Measurements from ENCODE around the genes ZDHHC8, ZNF74 and MED15.

DNA sequence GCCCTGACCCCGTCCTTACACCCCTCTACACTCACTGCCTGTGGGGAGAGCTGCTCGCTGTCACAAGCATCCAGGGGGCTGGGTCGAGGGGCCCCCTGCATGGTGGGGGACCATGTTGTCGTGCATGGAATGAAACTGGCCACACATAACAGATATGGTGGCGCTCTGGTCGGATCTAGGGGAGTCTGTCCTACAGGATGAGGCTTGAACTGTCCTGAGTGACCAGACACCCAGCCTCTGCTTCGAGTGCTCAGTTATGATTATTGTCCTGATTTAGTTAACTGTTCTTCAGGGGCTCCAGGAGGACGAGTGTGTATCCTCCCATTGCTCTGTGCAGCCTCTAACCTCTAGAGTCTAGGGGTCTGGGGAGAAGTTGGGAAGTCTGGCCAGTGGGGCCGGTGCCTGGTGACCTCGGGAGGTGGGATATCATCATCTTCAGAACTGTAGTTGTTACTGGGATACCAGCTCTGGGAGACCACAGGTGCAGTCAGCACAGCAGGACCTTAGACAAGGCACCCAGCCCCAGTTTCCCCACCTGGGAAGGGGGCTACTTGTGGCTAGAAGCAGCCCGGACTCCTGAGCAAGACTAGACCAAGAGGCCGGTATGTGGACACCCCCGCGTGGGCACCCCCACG, 481 bp upstream of the COMT start:
- PRO-cap, result unidirectional peak, plus-strand start at position 350 of the sequence; unidirectional peak, plus-strand start at position 453 of the sequence

- PRO-cap, result no peak
Observed at GRCh38 chr22:19960655-19961987, 19.5 kb upstream of the TXNRD2 start.

DNA sequence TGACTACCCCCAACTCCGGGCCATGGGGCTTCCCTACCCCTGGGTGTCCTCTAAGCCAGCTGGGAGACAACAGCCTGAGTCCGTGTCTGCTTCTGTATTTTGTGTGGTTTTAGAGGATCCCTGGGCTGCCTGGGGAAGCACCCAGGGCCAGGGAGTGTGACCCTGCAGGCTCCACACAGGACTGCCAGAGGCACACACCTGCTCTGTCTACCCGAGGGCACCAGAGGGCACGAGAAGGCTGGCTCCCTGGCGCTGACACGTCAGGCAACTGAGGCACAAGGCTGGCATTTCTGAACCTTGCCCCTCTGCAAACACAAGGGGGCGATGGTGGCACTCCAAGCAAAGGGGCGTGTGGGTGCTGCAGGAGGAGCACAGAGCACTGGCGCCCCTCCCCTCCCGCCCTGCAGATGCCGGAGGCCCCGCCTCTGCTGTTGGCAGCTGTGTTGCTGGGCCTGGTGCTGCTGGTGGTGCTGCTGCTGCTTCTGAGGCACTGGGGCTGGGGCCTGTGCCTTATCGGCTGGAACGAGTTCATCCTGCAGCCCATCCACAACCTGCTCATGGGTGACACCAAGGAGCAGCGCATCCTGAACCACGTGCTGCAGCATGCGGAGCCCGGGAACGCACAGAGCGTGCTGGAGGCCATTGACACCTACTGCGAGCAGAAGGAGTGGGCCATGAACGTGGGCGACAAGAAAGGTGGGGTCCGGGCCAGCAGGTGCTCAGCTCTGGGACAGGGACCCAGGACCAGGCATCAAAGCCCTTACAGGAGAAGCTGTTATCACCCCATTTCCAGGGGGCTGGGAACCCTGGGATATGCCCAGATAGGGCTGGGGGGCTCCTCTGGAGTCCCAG, 20.7 kb upstream of the TXNRD2 start:
- PRO-cap, result no peak

GRCh38 chr22:19963877-19964490, 22.4 kb upstream of the TXNRD2 start:
- PRO-cap, result no peak

DNA sequence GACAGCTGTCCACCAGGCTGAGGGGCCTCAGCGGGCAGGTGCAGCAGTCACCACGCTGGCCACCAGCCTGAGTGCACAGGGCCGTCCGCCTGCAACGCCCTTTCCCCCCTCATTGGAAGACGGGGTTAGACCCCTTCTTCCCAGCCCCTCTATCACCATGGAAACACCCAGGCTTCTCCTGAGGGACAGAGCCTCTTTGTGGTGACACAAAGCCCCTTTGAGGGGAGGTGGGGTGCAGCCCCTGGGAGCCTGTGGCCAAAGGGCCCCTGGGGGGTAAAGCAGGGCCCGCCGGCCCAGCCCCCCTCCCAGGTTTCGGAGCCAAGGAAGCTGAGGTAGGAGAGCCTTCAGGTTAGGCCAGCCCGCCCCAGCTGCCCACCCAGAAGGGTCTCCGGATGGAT, 18.5 kb downstream of the ARVCF start:
- PRO-cap, result no peak

- PRO-cap, result no peak
Observed at GRCh38 chr22:20062909-20063378, 17.1 kb upstream of the DGCR8 start.

DNA sequence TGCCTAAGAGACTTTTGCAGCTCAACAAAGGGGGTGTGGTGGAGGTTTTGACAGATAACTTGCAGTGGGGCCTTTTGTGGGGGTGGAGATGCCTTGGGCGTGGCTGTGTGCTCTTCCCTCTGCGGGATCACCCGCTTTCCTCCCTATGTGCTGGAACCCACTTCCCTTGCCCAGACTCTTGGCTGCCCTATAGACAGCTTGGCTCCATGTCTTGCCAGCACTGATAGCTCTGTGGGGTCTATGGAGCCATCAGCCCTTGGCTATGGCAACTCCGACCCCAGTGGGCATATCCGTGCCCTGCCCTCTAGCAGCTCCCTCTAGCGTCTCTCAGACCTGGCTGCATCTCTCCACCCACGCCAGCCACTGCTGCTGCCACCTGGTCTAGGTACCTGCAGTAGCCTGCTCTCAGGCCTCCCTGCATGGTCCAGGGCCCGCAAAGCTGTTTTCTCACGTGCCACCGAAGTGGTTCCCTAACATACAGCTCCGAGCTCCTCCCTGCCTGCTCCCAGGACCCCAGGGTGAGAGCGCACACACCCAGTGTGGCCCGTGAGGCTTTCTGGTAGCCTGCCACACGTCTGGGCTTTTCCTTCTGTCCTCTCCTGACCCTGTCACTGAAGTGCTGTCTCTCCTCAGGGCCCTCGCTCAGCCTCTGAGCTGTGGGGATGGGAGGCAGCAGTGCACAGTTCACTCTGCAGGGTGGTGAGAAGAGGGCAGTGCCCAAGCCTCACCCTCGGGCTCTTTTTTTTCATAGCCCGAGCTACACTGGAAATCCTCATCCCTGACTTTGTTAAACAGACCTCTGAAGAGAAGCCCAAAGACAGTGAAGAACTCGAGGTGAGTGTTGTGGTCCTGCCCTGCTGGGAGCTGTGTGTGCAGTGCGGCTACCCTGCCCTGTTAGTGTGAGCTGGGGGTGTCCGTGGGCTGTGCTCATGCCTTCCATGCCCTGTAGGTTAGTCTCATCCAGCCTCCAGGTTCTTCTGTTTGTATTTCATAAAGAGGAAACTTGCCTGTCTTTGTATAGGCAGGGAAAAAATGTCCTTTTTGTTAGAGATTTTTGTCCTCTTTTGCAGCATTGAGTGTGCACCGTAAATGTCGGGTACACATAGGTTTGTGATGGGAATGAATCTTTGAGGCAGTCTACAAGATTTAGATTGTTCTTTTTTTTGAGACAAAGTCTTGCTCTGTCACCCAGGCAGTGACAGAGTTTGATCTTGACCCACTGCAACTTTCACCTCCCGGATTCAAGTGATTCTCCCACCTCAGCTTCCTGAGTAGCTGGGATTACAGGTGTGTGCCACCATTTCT, 14.4 kb downstream of the DGCR8 start:
- PRO-cap, result no peak

DNA sequence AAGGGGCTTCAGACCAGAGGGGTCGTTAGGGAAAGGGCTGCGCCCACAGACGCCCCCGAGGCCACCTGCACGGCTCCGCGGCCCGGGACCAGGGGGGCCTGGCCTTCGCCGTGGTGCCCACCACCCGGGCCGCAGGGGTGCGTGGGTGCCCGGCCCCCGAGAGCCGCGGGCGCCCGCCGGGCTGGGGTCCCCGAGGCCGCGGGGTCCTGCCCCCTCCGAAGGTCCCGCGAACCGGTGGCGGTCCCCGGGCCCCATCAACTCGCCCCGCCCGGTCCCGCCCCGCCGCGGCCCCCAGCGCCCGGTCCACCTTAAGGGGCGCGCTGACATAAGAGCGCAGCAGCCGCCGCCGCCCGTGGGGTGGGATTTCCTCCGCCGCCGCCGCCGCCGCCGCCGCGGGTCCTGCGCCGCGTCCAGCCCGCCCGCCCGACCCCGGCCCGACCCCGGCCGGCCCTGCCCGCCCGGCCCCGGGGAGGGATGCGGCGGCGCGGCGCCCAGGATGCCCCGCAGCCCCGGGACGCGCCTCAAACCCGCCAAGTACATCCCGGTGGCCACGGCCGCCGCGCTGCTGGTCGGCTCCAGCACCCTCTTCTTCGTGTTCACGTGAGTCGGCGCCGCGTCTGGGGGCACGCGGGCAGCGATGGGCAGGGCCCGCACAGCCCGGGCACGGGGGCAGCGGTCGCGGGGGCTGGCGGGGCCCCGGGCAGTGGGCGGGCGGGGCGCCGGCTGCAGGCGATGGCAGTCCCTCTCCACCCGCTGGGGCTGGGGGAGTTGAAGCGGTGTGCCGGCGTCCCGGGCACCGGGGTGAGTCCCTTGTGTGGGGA, at the start of gene ZDHHC8:
ZDHHC8 (plus strand) TSS at position 353 of the 821 bp plus-strand sequence.
- PRO-cap, result bidirectional peak, plus-strand start at position 378 of the sequence, minus-strand start at position 256 of the sequence; bidirectional peak, plus-strand start at position 603 of the sequence, minus-strand start at position 592 of the sequence

GRCh38 chr22:20203315-20204616, 52.9 kb upstream of the CCDC188 start:
- PRO-cap, result no peak

GRCh38 chr22:20219691-20220252, 48.3 kb downstream of the RTN4R start:
- PRO-cap, result no peak

DNA sequence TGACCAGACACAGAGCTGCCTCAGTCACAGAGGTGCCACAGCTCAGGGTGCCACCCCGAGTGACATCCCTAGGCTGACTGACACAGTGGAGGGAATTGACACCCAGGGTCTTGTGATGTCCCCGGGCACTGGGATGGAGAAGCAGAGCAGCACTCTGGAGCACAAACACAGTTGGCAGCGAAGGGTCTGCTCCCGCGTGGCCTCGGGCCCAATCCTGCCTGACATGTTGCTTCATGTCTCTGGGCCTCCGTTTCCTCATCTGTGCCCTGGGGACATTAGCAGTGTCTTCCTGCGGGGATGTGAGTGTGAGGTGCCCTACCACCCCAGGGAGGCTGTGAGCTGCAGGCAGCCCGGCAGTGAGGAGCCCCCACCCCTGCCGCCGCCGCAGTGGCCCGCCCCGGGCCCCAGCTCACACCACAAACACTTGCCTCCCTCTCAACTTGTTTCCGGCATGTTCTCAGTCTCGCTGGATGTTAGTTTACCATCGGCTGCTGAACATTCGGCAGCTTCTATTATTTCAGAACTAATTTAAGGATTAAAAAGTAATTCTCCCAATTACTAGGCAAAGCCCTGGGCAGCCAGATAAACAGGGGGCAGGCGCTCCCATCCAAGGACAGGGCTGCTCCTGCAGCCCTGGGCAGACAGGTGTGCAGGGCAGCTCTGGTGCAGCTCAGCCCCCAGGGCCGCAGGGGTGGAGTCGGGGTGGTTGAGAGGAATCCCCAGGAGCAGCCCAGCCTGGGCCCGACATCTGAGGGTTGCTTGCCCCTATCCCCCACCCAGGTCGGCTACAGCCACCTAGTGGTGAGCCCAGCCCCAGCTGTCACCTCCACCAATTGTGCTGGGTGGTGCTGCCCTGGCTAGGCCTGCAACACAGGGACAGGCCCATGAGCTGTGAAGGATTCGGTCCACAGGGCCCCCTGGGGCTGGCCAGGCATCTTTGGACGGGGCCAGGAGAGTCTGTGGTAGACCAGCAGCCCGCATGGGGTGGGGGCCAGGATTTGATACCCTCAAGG, 29.9 kb downstream of the RTN4R start:
- PRO-cap, result no peak

- PRO-cap, result unidirectional peak, plus-strand start at chr22:20299135
Observed at GRCh38 chr22:20298651-20299362, 21.1 kb downstream of the DGCR6L start.

DNA sequence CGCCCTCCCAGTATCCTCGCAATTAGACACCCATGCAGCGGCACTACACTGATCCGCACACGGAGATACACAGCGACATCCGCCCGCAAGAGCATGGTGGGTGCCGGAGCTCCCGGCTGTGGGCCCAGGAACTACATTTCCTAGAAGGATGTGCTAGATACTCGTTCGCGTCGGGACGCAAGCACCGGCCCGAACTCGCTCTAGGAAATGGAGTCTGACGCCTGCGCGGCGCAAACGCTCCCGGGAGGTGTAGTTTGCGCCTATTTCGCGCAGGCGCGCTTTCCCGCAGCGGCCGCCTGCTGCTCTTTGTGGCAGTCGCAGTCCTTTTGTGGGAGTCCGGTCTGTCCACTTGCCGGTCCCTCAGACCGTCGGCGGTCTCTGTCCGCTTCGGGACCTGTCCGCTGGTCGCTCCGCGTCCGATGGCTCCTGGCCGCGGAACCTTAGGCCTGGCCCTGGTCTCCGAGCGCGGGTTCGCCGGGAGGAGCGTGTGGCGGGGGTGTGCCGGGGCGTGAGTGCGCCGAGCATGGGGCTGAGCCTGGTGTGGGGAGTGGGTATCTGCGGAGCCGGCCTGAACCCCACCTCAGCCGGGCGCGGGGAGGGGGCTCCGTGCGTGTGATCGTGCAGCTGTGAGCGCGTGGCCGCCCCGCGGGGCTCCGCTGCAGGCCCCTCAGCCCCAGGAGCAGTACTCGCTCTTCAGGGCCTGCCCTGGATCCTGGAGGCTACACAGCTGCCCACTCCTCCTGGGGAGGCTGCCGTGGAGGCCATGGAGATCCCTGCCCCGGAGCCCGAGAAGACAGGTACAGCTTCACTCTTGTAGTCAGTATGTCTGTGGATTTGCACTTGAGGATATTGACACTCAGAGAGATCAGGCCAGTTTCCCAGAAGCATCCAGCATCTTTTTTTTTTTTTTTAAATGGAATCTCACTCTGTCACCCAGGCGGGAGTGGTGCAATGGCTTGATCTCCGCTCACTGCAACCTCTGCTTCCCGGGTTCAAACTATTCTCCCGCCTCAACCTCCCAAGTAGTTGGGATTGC, at the start of gene ZNF74:
ZNF74 (plus strand) TSS at position 286 of the 1,036 bp plus-strand sequence.
- PRO-cap, result bidirectional peak, plus-strand start at position 363 of the sequence, minus-strand start at position 97 of the sequence

- PRO-cap, result no peak
Observed at GRCh38 chr22:20430510-20431710, 6.7 kb downstream of the SCARF2 start.

DNA sequence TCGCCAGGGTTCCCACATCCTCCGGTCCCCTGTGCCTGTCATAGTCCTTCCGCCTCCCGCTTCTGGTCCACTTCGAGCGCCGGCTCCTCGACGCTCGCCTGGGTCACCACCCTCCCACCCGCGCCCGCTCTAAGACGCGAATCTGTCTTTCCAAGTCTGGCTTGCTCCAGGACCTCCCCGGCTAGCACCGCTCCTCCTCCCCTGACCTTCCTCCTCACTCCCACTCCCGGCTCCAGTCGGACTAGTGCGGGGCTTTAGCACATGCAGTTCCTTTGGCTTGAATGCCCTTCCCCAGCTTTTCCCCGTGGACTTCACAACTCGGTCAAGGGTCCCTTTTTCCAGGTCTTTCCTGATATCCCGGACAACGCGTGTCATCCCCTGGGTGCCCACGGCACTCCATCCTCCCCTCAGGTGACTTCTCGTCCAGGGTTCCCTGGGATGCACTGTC, 638 bp downstream of the SCARF2 start:
- PRO-cap, result no peak

DNA sequence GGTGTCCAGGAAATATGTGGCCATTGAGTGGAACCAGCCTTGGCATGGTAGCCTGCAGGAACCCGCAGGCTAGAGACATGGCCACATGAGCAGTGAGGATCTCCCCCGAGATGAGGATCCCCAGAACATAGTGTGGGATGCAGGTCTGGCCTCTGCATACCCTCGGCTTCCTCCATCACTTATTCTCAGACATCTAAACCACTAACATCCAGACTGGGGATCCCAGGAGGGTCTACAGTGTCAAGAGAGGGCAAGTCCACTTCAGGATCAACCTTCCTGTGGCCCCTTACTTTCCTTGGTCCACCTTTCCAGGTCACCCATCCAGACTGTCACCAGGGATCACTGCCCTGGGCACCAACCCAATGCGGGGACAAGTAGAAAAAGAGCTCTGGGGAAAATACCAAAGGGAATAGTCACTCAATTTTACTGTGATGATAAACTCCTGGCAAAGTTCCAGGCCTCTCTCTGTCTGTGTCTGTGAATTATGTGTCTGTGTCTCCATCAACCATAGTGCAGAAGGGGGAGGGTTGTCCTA, 3.3 kb upstream of the MED15 start:
- PRO-cap, result no peak

GRCh38 chr22:20507021-20507791, at the start of gene MED15:
Gene MED15, plus strand, starts transcription at chr22:20507610.
- PRO-cap, result bidirectional peak, plus-strand start at chr22:20507616, minus-strand start at chr22:20507460

GRCh38 chr22:20514311-20515585, 7.3 kb downstream of the MED15 start:
- PRO-cap, result no peak

DNA sequence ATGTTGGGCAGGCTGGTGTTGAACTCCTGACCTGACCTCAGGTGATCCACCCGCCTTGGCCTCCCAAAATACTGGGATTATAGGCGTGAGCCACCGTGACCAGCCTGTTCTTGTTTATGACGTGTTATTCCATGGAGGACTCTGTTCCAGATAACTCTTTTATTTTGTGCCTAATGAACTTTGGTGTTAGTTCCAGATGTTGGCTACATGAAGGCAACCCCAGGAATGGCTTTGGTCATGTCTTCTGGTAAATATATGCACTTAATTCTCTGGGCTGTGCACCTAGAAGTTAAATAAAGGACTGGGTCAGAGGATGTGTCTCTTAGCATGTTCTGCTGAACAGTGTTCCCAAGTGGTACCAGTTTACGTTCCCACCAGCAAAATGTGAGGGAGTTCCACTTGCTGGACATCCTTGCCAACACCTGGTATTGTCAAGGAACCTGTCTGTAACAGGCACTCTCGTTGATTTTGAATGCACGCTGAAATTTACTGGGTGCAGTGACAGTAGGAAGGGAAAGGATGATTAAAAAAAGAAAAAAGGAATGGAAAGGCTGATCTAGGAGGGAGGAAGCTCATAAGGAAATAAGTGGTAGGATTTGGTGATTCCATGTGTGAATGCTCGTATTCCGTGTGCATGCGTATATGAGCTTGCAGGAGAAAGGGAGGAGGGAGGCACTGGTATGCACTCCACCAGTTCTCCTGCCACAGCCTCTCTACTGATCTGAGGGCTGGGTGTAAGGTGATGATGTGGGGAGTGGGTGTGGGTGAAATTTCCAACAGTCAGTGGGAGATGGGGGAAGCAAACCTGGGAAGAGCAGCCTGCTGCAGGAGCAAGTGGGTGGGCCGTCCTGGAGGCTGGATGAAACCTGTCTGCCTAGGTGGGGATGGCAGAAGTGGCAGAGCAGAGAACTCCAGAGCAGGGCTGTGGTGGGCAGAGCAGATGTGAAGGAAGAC, 14.8 kb downstream of the MED15 start:
- PRO-cap, result no peak

DNA sequence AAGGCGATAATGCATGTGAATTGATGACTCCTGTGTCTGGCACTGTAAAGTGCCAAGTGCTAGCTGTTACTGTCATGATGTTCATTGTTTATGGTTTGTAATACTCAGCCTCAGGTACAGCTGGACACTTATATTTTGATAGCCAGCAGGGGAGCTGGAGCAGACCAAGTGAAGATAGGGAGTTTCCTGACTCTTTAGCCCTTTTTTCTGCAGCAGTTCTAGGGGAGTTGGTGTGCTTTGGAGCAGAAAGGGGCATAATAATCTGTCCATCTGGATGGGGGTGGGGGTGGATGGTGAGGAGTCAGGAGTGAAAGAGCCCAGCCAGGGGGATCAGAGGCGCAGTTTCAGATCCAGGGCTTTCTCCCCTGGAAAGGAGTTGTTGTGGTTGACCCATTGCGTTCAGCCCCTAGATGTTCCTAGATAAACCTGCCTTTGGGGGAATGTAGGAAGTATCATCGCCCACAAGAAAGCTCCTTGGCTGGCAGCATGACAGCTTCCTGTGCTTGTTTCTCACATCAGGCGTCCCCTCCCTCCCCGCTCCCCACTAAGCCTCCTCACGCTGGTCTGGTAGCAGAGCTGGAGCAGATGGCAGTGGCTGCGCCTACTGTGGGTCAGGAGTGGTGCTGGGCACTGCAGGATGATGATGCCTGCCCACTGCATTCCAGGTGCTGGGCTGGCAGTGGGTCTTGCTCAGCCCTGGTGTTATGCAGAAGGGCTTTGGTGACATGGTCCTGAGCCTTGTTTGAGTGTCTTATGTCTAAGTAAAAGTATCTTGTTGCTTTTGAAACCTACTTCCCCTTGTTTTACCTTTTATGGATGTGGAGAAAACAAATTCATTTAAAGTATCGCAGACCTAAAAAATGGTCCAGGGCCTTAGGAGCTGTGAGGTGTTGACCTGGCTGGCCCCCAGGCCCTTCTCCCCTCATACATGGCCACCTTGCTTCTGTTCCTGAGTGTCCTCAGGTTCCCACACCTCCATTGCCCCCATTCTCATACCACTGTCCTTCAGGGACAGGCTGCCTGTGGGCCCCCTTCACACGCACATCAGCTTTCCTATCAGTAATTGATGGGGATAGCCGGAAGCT, 42.1 kb downstream of the MED15 start:
- PRO-cap, result no peak